Neural progenitor cell (in vitro differentiated cells): ENCODE measurements around a stretch of chr5.

DNA sequence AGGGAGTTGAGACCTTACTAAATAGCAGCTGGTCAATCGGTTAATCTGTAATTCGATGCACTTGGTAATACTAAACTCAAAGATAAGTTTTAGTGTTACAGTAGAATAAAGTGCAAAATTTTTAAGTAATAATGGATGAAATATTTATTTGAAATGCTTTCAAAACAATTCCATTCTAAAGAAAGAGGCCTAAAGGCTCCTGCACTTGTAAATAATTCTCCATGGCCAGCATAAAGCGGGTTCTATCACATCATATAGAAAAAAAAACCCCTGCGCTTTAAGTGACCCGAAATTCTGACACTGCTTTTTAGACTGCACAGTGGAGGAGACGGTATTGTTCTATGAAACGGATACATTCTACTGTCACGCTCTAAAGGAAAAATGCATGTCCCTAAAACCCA is 1.1 kb downstream of the SKP1 start:
- RAMPAGE, long total RNA: no peak

- RAMPAGE, long total RNA: no peak
Measured at GRCh38 chr5:134196840-134197569, 20.3 kb upstream of the SKP1 start.

GRCh38 chr5:134335921-134336229 is 31.1 kb downstream of the CDKL3 start:
- RAMPAGE, long total RNA: no peak

DNA sequence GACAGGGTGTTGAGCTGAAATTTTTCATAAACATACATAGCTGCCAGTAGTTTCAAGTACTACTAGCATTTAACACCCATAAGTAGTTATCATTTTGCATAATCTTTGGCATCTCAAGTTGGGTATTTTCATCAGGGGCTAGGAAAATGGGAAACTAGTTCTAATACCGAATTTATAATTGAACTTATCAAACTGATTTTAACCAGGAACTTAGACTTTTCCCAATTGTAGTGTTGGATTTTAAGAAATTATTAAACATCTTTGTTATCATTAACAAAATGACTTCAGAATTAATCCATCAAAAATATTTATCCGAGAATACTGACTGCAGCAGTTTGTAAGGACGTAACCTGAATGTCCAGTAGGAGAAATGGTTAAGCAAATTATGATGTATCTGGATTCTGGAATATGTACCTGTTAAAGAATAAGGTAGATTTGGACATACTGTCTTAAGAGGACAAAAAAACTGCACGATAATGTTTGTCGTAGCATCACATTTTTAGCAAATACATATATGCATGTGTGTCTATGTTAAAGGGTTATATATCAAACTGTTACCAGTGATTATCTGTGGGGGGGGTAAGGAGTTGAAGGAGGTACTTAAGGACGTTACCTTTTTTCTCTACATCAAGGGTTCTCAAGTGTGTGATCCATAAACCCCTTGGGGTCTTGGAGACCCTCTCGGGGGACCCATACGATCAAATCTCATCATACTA is 5.8 kb downstream of the UBE2B start:
- RAMPAGE, long total RNA: no peak

DNA sequence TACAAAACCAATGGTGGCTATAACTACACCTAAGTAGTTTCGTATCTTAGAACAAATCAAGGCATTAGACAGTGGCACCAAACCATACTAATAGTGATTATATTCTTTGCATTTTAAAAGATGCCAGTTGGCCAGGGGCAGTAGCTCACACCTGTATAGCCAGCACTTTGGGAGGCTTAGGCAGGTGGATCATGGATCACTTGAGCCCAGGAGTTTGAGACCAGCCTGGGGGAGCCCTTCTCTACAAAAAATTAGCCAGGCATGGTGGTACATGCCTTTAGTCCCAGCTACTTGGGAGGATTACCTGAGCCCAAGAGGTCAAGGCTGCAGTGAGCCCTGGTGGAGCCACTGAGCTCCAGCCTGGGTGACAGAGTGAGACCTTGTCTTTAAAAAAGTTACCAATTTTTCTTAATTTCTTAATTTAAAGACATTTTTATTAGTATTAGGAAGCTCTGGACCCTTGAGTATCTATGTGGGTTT is 6.5 kb downstream of the UBE2B start:
- RAMPAGE, long total RNA: no peak

DNA sequence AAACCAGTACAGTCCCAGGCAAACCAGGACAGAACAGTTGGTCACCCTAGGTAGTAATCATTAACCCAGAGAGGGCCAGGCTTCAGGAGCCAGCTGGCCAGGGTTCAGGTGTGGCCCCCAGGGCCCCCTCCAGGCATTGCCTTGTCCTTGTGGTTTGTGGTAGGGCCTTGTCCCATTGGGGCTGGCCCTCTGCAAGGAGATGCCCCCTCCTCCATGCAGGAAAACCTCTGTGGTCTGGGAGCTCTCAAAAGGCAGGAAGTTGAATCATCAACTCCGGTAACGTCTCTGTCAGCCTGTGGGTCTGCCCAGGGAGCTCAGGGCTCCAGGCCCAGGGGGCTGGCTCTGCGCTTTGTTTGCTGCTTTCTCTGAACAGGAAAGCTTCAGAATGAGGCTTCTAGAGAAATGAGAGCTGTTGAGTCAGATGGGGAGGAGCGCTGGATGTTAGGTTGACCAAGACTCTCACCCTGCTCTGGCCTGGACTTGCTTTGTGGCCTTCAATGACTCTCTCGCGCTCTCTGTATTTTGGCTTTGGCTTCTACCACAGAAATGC is 22.2 kb upstream of the JADE2 start:
- RAMPAGE, long total RNA: no peak

DNA sequence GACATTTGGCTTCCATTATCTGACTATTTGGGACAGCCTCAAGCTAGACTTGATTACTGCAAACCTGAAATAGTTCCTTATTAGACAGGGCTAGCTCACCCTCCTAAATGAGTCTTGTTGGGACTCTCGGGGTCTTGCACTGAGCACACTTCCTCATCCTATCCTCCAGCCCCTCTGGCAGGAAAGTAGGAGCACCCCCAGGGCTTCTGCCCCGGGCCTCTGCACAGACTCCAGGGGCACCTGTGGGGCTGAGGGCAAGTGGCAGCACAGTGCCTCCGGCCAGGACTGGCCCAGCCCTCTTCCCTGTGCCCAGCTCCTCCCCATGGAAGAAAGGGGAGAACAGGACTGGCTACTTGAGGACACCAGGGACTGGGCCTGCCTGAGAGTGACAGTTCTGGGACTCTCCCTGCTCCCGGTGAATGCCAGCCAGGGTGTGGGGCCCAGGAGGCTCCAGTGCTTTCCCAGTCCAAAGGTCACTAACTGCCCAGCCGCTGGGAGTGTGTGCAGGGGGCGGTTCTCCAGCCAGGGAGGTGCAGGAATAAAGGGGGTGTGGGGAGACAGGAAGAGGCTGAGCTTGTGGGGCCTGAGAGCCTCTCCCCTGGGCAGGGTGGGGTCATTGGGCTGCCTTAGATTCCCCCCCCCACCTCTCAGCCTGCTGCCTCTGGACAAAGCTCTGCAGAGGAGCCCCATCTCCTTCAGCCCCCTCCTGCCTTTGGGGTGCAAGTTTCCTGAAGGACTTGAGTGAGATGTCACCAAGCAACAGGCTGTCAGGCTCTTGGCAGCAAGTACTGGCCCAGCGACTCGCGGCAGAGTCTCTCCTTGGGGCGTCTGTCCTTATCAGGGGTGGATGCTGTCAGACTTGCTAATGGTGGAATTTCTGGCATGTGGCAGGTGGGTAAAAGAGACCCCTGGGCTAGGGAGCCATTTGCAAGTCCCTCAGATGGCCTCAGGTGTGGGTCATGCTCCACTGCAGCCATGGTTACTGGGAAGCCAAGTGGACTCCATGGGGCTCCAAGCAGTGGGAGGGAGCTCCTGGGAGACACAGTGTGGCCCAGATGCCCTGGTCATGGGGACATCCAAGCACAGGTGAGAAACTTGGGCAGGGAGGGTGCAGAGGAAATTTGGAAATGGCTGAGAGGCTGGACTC is 19.2 kb upstream of the JADE2 start:
- RAMPAGE, long total RNA: no peak

GRCh38 chr5:134524110-134524528 is 1.4 kb upstream of the JADE2 start:
- RAMPAGE, long total RNA: no peak

- RAMPAGE, long total RNA: no peak
Measured at GRCh38 chr5:134770812-134771165, 12.2 kb downstream of the DDX46 start.

DNA sequence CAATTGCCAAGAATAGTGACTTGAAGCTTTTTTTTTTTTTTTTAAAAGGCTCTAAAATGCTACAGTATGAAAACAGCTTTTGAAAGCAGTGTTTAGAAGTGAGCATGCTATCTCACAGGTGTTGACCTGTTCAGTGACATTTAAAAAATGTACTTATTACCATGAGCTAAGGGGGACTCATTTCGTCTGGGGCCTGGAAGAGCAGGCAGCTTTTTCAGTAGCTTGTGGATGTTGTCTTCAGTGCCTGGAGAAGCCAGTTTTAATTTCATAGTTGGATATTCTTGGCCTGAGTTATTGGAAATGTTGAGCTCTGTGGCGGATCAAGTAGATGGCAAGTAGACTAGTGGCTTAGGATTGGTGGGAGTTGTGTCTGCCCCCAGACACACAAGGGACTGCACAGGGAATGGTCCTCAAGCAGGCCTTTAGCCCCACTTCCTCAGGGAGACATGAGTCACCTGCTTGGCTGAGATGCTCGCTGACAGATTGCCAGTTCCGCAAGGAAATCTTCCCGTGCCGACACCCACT is 19.0 kb upstream of the CATSPER3 start:
- RAMPAGE, long total RNA: no peak

DNA sequence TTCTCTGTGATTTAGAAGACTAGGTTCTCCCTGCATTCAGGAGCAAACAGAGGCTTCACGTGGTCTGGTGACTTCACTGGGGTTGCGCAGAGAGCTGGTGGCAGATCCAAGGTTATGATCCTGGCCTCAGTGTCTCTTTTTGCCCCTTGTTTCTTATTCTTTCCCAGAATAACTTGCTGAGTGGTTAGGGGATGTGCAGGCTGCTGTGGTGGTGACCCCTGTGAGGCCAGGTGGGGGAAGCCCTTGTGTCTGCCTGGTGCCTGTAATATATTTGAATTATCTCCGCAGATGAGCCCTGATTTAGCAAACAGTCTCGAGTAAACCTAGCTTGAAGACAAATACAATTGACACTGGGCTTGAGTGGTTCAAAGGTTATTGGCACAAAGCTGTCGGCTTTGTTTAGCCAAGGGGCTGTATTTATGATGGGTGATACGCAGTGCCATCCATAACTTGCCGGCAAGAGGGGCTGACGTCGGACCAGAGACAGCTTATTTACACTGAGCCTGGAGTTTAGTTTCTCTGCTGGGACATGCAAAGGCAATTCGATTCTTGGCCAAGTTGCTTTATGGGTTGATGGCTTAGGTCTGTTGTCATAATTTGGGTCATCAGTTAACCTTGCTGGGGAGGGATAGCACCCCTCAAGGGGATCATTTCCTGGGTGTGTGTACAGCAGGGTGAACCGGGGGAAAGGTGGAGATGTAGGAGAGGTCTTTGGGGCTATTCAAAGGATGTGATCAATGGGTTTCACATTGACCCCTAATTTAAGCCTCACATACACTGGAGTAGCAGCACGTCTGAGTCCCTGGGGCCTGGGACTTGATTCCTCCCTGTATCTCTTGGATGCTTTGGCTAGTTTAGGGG is 20.0 kb upstream of the PITX1 start:
- RAMPAGE, long total RNA: no peak

GRCh38 chr5:135112410-135112909 is 78.4 kb upstream of the PITX1 start:
- RAMPAGE, long total RNA: no peak

DNA sequence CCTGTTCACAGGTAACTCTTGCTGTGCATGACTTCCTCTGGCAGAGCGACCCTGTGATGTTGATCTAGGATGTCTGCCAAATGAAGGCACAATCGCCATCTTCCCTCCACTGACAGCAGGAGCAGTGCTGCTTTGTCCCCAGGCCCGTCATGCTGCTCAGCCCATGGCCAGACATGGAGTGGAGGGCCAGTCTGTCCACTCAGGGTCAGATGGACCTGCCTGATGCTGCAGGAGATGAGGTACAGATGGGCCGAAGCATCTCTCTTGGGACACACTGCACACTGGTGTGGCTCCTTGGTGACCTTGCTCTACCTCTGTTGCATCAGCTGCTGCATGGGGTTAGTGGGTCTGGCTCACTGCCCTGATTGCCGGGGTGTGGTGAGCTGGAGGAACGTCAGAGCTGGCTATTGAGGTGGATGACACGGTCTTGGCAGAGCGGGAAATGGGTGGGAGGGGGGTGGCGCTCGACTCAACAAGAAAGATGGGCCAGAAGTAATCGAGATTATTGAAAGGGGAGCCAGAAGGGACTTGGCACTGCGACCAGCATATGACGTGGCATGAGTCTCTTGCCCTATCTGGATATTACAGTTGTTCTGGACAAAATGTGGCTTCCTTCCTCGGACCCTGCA is 101.8 kb upstream of the PITX1 start:
- RAMPAGE, long total RNA: no peak

DNA sequence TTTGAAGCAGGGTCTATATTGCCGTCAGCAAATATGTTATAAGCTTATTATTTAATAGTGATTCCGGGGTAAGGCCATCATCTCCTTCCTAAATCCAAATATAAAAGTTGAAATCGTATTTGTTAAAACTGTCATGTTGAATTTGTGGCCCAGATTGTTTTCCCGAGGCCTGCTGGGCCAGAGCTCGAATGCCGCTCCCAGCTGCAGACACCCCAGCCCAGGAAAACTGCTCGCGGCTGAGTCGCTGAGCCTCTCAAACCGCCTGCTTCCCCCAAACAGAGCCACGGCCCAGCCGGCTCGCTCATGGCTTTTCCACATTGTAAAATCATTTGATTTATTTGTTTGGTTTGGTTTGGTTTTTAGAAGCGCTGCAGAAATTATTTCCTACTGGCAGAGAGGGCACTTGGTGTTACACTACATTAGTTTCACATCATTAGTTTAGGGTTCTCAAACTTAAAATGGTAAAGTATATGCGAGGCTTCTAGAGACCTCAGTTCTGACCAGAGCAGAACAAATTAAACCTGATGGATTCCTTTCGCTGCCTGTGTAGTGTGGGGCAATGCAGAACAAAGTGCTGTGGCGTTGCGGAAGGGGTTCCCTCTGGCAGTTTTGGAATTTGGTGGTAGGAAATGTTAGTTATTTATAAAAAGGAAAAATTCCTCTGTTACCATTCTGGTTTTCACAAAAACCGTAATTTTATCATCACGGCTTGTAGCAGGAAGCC is 156.5 kb upstream of the PITX1 start:
- RAMPAGE, long total RNA: no peak

DNA sequence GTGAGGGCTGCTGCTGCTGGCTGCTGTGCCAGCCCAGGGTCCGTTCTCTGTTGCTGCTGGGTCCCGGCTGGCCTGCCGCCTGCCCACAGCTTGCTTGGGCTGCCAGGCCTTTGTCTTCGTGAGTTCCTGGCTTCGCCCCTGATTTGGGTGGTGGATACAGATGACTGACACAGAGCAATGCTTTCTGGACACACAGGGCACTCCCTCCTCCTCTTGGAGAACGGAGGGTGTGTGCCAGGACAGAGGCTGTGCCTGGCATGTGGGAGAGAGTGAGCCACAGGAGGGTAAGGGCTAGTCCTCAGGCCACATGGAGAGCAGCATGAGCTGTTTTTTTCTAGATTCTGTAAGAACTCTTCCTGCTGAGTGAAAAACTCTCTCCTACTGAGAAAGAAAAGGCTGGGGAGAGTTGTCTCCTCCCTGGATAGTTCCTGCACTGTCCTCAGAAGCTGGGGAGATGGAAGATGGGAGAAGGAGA is 166.0 kb downstream of the MACROH2A1 start:
- RAMPAGE, long total RNA: no peak

GRCh38 chr5:135263335-135263671 is 135.7 kb downstream of the MACROH2A1 start:
- RAMPAGE, long total RNA: no peak

DNA sequence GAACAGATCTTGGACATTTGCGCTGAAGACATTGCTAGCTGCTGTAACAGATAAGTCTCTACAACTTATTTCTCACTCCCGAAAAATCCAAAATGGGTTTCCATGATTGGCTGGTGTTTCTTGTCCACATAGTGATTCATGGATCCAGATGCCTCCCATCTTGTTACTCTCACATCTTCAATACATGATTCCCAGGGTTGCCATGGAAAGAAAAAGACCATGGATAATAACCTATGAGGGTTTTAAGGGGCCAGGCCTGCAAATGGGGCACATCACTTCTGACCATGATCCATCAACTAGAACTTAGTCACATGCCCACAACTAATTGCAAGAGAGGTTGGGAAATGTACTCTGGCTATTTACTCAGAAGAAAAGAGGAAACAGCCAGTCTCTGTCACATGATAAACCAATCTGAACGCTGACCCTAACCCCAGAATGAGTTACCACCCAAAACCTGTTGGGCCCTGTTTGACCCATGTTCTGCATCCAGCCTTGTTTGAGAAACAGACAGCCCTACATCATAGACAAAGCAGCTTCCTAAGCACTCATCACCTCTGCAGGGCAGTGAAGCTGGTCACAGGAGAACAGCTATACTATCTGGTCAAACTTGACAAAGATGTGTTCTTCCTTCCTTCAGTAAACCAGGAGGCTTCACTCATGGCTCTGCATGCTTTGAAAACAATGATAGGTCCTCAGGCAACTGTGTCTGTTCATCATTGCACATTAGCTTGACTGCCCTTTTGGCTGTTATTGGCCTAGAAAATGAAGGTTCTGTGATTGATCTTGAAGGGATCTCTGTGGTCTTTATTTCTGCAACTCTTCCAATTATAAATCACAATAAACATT is 5.8 kb downstream of the MACROH2A1 start:
- RAMPAGE, long total RNA: no peak

- RAMPAGE, long total RNA: no peak
Measured at GRCh38 chr5:135433529-135434053, 13.6 kb downstream of the DCANP1 start.

GRCh38 chr5:135458820-135459536 is 6.8 kb upstream of the TIFAB start:
- RAMPAGE, long total RNA: no peak

GRCh38 chr5:135579321-135579844 is 592 bp upstream of the CXCL14 start:
- RAMPAGE, long total RNA: no peak